ENCODE measurements around a stretch of chr2.

DNA sequence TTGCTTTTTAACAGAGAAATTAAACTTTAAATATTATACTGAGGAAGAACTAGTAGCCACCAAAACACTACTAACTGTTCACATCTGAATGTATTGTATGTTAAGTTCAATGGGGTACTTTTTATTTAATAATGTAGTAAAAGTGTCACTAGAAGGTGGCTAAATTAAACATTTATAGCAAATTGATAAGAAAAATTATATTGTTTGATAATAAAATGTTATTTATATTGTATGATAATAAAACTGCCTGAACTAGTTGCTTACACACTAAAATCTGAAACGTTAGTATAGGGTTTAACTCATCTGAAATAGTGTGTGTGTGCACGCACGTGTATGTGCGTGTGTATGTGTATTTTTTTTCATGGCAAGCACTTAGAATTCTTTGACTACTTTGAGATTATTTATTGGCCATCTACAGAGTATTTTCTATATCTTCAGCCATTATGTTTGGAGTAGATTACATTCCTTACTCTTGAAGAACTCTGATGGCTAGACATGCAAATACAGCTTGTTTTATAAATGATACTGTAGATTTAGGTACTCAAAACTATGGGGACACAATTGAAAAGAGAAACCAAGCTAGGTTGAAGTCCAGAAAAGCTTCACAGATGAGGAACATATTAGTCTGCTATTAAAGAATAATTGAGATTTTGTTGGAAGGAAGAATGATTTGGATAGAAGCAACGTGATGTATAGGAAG lies 198.0 kb downstream of the CCDC74A start:
- PRO-cap, result no peak
- RAMPAGE, long total RNA, 2 experiments, result no peak in any of the 2 experiments

GRCh38 chr2:132254779-132255741 lies 93.3 kb upstream of the ANKRD30BL start:
- PRO-cap, result no peak
- RAMPAGE, long total RNA, 2 experiments, result no peak in any of the 2 experiments

DNA sequence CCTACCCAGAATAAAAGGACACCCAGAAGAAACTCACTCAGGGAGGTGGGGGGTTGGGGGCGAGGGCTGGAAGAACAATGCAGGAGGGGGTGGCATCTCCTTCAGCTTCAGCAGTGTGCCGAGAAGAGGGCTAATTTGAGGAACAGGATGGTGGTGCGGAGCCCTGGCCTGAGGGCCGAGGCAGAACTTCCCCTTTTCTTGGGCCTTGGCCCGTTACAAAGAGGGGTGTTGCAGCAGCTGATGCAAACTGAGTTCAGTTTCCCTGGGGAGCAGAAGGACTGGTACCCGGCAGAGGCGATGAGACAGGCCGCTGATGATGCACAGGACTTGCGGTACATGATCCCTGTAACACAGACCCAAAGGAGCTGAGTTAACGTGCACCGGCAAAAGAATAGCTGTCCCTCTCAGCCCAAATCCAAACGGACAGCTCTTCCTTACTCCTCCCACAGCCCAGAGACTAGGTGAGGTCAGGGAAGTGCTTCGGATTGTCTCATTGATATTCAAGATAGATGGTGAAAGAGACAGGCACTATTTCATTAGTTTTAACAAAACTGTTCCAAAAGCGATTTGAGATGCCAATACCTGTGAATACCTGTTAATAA lies 24.0 kb downstream of the LYPD1 start:
- PRO-cap, result no peak
- RAMPAGE, long total RNA, 2 experiments, result no peak in any of the 2 experiments

DNA sequence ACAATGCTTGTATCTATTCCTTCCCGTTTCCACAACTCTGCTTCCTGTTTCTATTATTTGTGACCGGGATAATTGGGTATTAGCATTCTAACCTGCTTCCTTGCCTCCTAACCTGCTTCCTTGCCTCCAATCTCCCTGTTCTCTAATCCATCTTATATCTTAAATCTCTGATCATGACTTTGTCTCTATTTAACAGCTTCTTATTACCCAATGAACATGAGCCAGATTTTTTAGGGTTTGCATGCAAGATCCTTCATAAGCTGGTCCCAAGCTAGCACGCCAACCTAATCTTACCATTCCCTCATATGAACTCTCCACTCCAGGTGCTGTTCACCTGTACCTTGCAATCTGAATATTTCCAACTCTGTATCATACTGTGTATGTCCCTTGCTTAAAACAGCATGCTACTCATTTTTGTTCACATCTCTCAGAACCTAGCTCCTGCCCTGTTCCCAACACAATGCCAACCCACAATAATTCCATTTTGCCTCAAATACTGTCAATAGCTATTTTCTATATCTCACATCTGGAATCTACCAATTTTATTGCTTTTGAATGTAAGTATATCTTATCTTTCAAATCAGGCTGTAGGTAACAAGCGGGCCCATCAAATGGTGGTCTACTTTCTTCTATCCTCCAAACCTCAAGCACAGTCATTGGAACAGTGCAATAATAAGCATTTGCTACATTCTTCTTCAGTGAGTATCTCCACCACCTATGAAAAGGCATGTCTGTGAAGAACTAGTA lies 411.5 kb downstream of the NCKAP5 start:
- PRO-cap, result no peak
- RAMPAGE, long total RNA, 2 experiments, result no peak in any of the 2 experiments

GRCh38 chr2:134139414-134140034 lies 114.3 kb upstream of the MGAT5 start:
- PRO-cap, result no peak
- RAMPAGE, long total RNA, 2 experiments, result no peak in any of the 2 experiments

DNA sequence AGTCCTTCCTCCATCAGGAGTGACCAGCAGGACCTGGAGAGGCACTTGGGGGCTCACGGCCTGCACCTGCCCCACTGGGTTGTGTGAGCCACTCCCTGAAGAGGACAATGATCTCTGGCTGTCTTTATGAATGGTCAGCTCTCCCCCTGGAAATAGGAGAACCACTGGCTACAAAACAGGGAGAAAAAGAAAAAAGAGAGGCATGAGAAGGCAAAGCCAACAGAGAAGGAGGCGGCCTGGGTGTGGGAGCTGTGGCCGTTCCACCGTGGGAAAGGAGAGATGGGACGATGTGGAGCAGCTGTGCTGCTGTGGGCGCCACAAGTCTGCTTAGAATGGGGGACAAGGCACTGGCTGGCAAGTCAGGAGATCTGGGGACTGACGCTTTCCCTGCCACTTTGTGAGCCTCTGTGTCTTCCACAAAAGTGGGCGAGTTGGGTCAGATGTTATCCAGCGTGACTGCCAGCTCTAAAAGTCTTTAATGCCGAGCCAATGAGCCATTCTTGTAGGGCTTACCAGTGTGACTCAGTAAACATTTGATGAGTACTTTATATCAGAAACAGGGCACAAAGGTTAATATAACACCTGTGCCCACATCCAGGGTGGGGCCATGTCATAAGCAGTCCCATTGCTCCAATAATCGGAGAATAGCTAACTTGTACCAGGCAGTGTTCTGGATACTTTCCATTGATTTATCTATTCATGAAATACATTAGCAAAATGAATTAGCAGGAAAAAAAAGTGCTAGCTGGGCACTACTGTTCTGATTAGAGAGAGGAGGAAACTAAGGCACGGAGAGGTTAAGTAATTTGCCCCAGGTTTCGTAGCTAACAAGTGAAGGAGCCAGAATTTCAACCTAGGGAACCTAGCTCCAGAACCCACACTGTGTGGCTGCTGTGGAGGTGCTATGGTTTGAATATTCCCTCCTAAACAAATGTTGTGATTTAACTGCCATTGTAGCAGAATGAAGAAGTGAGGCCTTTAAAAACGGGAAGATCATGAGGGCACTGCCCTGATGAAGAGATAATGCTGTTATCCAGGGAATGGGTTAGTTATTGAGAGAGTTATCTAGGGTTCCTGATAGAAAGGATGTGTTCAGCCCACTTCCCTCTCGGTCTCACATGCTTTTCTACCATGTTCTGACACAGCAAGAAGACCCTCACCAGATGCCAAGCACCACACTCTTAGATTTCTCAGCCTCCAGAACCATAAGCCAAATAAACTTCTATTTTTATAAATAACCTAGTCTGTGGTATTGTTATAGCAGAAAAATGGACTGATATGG lies 113.4 kb upstream of the MGAT5 start:
- PRO-cap, result no peak
- RAMPAGE, long total RNA, 2 experiments, result no peak in any of the 2 experiments

DNA sequence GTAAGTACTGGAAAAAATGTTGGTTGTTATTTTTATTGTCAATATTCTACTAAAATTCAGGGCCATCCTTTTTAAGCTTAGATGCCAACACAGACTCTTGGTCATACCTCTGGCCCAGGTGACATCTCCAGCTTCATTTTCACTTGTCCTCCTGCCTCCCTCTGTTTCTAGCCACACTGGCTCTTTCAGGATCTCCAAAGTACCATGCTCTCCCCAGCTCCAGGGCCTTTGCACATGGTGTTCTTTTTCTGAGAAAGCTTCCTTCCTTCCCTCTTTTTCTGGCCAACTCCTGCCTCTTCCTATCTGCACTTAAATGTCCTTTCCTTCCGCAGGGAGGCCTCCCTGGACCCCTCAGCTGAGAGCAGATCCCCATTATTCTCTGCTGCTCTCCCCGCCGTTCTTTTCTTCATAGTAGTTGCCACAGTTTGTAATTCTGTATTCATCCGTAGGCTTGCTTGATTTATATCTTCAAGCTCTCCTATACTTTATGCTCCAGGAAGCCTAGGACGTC lies 98.2 kb upstream of the MGAT5 start:
- PRO-cap, result no peak
- RAMPAGE, long total RNA, 2 experiments, result no peak in any of the 2 experiments

- PRO-cap, result no peak
- RAMPAGE, long total RNA, 2 experiments, result no peak in any of the 2 experiments
Observed at GRCh38 chr2:134204670-134205046, 49.2 kb upstream of the MGAT5 start.

DNA sequence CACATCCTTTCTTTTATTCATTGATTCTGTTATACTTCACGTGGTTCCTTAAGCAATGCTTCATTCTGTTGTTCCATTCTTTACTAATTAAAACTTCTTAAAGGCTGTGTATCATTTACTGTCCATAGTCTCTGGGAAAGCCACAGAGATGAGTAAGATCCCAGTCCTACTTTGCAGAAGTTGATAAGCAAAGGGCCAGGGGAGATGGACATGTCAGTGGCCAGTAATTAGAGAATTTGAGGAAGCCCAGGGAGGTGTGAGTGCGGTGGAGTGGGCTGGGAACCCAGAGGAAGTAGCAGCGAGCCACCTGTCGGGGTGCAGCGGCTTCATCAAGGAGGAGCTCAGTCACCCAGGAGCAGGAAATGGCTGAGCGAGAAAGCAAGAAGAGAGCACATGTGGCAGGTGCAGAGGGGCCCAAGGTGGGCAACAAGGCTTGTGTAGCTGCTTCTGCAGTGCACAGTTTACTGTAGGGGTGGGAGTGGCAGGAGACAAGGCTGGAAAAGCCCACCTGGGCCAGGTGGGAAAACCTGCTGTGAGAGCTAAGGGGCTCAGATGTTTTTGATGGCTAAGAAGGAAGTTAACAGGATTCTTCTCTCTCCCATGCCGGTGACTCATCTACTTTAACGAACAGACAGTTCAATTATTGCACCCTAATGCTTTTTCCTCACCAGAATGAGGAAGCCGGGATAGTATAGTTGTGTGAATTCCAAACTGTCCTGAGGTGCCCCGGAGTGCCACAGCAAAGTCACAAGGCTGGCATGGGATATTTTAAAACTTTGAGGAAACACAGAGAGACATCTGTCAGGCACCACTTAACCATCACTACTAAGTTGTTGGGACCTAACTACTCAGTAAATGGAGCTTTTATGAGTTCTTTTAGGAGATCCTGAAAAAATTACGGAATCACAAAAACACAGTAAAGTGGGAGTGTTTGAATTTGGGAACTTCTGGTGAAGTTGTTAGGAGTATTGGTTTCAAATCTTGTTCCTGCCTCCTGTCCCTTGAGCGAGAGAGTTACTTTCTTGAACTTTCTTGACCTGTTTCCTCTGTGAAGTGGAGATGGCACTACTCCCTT lies 34.7 kb upstream of the MGAT5 start:
- PRO-cap, result no peak
- RAMPAGE, long total RNA, 2 experiments, result no peak in any of the 2 experiments

GRCh38 chr2:134248294-134248976 lies 5.4 kb upstream of the MGAT5 start:
- PRO-cap, result no peak
- RAMPAGE, long total RNA, 2 experiments, result no peak in any of the 2 experiments

DNA sequence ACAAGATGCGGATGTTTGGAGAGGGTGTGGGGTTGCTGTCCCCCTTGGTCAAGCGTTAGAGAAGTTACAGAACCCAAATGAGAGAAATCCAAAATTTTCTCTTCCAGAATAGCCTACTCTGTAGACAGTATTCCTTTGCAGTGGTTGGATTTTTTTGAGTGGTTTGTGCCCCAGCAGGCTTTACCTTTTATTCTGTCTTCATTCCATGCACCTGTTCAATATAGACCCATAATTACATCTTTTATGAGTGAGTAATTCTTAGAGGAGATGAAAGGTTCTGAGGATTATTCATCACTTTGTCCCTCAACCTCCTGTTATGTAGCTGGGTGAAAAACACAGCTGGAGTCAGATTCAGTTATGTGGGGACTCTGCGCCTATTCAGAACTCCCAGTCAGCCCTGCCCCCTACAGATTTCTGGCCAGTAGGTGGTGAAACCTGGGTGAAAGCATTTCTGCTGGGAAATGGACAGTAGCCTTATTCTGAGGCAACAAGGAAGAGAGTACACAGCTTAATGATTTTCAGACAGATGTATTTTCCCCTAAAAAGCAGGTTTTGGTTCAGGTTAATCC lies 107.7 kb downstream of the MGAT5 start:
- PRO-cap, result no peak
- RAMPAGE, long total RNA, 2 experiments, result no peak in any of the 2 experiments

- PRO-cap, result no peak
- RAMPAGE, long total RNA, 2 experiments, result no peak in any of the 2 experiments
Observed at GRCh38 chr2:134410616-134411561, 157.0 kb downstream of the MGAT5 start.

GRCh38 chr2:134421504-134422097 lies 167.7 kb downstream of the MGAT5 start:
- PRO-cap, result no peak
- RAMPAGE, long total RNA, 2 experiments, result no peak in any of the 2 experiments

GRCh38 chr2:134441026-134441840 lies 187.4 kb downstream of the MGAT5 start:
- PRO-cap, result no peak
- RAMPAGE, long total RNA, 2 experiments, result no peak in any of the 2 experiments

- PRO-cap, result no peak
- RAMPAGE, long total RNA, 2 experiments, result no peak in any of the 2 experiments
Observed at GRCh38 chr2:134446405-134446963, 192.6 kb downstream of the MGAT5 start.

DNA sequence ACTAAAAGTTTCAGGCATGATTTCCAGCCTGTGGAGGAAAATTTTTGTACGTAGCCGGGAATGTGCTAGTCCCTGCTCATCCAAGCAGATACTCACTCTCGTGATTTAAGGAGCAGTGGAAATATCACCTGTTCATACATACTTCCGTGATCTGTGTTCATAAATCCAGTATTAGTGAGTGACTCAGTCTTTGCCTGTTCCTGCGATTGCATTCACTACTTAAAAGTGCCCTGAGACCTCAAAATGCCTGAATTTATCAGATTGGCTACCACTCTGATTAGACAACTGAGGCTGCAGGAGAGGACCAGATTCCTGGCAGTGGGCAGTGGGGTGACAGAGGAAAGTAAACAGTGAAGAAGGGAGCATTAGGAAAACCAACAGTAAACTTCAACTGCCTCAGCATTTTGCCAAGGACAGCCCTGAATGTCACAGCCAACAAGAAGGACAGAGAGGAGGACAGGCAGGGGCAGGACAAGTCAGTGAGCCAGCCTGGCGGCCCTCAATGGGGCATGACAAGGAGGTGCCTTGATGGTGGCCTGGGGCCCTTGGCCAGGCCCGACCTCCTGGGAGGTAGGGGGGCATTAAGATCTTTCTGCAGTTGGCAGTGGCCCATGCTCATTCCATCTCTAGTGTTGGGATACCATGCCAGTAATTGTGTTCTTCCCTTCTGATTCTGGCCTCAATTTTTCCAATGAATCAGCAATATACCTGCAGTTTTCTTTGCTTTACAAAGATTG lies 24.2 kb downstream of the ACMSD start:
- PRO-cap, result no peak
- RAMPAGE, long total RNA, 2 experiments, result no peak in any of the 2 experiments

GRCh38 chr2:134870215-134870805 lies 31.9 kb downstream of the ACMSD start:
- PRO-cap, result no peak
- RAMPAGE, long total RNA, 2 experiments, result no peak in any of the 2 experiments

DNA sequence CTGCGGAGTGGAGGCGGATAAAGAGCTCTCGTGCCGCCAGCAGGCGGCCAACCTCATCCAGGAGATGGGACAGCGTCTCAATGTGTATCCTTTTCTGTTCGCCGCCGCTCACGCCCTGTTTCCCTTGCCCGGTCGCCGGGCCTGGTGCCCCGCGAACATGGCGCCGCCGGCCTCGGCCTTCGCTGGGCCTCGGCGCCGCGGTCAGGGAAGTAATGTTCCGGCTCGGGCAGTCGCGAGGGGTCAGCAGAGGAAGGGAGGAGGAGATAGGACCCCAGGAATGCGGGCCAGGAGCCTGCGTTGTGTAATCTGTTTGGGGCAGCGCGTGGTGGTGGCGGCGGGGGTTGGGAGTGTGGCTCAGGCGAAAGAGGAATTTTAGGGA lies 296 bp downstream of the CCNT2 start:
- PRO-cap, result no peak
- RAMPAGE, long total RNA, 2 experiments, result no peak in any of the 2 experiments

DNA sequence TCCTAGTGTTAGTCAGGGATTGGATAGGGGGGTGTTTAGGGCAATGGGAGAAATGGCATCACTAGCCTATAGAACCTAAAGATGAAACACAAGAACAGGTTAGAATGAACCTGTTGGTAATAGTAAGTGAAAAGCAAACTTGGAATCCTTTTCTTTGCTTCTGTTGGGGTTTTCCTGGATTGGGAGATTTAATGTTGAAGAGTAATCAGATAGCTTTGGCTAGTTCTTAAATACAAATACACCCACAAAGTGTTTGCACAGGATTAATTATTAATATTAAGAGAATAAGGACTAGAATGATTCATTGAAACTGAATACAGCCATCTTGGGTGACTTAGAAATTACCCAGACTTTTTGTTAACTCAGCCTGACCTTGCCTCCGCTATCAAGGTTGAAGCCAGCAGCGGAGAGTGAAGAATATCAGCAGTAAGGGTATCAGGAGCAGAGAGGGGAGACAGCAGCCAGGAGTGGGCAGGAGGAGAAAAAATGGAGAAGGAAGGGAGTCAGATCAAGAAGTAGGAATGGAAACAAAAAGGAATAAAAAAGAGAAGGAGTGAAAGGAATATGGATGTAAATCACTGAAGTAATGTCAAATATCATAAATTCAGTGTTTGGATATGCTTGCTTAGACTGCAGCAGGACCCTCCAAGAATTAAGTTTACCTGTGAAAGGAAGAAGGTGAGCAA lies 14.5 kb downstream of the CCNT2 start:
- PRO-cap, result no peak
- RAMPAGE, long total RNA, 2 experiments, result no peak in any of the 2 experiments

DNA sequence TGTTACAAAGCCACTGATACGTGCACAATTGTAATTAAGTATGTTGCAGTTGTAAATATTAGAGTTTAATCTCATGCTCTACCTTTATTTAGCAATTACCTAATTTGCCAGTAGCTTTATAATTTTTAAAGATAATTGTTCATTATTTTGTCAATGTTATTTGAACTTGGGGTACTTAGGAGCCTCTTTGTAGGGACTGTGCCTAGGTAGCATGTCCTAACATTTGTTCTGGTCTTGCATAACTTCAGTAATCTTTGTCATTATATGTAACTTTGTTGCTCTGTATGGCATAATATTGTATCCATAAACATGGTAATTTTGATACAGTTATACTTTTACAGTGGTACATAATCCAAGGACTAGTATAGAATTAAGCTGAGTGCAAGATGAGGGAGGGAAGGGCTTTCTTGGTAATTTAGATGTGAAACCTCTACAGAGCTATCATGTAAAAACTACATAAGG lies 37.6 kb downstream of the CCNT2 start:
- PRO-cap, result no peak
- RAMPAGE, long total RNA, 2 experiments, result no peak in any of the 2 experiments

All from breast epithelium (tissue), 2 donors.